Retinal pigment epithelial cell (primary cell): ENCODE measurements around a stretch of chr4.

DNA sequence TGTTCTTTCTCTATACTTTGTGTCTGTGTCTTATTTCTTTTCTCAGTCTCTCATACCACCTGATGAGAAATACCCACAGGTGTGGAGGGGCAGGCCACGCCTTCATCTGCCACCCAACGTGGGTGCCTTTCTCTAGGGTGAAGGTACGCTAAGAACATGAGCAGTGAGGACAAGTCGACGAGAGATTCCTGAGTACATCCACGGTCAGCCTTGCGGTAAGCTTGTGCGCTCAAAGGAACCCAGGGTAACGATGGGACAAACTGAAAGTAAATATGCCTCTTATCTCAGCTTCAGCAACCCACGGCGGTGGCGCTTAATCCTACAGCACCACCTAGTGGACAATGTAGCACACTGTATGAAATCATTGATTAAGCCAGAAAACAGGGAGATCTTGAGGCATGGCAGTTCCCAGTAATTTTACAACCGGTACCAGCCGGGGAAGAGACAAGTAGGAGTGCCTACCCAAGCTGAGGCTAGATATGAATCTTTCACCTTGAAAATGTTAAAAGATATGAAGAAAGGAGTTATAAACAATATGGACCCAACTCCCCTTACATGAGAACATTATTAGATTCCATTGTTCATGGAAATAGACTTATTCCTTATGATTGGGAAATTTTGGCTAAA is 63.1 kb downstream of the ZNF732 start:
- RRBS = no CpG with 5 or more reads among the region's 14 CpGs

DNA sequence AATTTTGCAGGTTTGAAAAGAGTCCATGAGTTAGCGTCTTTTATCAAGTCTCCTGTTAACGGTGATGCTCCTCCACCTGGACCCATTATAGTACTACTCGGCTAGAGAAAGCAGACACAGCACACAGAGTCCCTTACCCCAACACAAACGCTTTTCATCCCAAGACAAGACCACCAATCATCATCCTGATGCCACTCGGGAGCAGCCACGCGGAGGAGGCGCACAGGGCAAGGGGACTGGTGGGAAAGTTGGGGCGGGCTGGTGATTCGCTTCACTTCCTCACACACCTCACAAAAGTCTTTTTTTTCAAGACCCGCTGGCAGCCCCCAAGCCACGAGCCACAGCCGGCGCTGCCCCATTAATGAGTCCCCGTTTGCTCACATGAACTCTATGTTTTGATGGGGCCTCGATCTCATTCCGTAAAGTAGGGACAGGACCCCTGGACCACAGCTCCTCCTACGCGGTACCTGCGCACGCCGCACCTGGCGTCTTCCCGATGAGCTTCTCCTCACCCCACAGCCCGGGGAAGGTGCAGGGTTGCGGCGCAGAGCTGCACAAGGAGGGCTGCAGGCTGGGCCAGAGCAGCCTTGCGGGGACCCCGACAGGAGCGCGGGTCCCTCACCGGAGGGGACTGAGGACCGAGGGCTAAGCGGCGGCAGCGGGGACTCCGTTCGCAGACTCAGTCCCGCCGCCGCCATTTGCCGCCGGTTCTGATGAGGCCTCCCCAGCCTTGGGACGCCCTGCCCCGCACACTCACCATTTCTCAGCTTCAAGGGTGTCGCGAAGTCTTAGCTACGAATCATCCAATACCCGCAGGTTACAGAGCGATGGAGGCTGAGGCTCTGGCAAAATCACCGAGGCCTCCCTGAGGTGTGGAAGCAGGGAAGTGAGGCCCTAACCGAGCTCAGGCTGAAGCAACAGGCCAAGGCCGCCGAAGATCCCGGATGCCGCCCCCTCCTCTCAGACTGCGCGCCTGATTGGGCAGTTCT is 25.4 kb downstream of the ZNF721 start:
- RRBS = under 1% methylated on average over 8 of the region's 58 CpGs

- RRBS = no CpG with 5 or more reads among the region's 5 CpGs
These were observed 9.1 kb downstream of the PIGG start for GRCh38 chr4:508144-508381.

- RRBS = no CpG with 5 or more reads among the region's 33 CpGs
These were observed 922 bp upstream of the TMEM271 start for GRCh38 chr4:576993-577440.

- RRBS = no CpG with 5 or more reads among the region's 8 CpGs
These were observed 3.1 kb downstream of the ATP5ME start for GRCh38 chr4:670912-671413.

DNA sequence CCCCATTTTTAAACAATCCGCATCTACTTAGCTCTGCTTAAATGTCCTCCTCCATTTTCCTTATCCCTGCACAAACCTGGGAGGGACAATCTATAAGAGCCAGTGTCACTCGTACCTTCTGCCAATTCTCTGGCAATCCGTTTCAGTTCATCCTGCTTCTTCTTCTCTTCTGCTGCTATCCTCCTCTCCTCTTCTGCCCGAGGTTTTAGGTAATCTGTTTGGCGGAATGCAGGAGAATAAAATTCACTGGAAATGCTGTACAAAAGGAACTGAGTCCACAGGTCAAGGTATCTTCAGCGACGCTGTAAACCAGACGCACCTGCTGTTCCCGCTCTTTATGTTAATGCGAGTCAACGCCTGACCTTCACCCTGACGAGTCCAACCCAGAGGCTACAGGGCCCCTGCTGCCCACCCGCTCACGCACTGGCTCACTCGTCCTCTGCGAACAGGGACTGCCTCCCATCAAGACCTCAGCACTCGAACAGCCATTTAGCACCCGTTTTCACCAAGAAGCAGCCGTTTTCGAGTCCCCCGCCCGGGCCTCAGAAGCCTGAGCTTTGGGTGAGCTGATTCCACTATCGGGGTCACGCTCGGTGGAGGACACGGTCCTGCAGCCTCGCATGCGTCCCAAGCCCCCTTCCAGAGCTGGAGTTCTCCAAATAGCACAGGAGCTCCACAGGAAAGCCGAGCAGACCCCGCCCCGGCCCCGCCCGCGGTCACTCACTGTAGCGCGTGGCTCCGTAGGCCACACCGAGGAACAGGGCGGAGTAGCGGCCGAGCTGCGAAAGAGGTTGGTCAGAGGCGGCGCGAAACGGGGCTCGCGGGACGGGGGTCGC is 670 bp downstream of the ATP5ME start:
- RRBS = no CpG with 5 or more reads among the region's 50 CpGs

- RRBS = 83% methylated on average over 1 of the region's 17 CpGs
These were observed 594 bp downstream of the SLC49A3 start for GRCh38 chr4:688268-688845.

- RRBS = no CpG with 5 or more reads among the region's 16 CpGs
These were observed 6.3 kb upstream of the PCGF3 start for GRCh38 chr4:699210-699849.

DNA sequence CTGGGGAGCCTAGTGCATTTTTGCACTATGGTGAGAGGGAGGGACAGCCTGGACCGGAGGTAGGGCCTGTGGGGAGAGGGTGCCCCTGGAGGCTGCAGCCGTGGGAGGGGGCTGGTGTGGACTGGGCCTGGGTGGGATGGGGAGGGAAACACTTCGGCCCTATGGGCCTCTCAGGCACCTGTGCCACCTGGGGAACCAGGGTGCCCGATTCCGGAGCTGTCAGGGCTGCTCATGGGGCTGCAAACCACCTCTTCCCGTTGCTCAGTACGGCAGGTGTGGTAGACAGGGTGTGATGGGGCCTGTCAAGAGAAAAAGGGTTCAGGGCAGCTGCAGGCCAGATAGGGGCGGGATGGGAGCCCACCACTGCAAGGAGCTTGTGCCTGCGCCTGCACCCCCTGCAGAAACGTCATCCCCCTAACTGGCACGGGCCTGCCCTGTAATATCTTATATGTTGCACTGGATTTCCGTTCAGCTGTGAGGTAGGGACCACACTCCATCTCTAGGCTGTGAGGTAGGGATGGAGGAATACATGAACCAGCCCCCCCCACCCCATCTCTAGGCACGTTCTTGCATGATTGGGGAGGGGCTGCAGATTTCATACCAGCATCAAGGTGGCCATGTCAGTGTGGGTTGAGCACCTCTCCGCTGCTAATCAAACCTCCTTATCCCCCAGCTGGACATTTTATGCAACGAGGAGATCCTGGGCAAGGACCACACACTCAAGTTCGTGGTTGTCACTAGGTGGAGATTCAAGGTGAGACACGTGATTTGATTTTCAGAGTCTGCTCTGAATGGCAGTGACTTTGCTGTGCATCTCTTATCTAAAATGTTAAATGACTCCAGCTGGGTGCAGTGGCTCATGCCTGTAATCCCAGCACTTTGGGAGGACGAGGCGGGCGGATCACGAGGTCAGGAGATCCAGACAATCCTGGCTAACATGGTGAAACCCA is 59.0 kb downstream of the PCGF3 start:
- RRBS = 98% methylated on average over 3 of the region's 21 CpGs

DNA sequence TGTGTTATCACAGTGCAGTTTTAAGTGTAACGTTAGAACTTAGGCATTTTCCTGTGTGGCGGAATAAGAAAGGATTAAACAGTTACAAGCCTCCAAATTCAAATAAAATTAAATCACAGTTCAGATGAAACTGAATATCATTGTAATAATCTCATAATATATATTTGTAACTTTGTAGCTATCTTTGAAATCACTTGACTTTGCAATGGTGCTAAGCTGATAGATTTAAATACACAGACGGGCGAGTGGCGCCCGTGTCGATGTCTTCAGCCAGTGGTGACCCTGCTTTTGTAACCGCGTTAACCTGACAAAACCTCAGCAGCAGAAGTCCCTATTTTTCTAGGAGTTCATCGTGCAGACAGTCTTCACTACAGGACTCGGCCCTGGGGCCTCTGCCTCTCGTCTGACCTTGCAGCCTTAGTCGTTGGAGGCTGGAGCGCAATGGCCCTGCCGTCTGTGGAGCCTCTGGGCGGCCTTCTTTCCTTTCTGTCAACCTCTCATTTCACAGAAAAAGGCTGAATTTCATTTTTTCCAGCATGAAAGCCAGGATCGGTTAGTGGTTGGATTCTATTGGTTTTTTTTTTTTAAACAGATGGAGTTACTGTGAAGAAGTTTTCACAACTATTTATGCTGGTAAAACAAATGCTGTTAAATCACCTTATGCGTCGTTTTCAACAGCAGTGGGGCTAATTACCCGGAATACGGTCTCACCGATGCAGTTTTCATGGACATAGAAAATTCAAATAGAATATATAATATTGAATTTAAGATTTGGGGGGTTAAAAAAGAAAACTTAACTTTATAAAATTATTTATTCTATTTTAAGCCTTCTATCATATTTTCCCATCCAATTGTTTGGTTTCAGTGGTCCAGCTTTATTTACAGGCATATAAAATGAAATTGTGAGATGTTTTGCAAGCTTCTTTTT is 57.8 kb downstream of the CPLX1 start:
- RRBS = no CpG with 5 or more reads among the region's 22 CpGs

DNA sequence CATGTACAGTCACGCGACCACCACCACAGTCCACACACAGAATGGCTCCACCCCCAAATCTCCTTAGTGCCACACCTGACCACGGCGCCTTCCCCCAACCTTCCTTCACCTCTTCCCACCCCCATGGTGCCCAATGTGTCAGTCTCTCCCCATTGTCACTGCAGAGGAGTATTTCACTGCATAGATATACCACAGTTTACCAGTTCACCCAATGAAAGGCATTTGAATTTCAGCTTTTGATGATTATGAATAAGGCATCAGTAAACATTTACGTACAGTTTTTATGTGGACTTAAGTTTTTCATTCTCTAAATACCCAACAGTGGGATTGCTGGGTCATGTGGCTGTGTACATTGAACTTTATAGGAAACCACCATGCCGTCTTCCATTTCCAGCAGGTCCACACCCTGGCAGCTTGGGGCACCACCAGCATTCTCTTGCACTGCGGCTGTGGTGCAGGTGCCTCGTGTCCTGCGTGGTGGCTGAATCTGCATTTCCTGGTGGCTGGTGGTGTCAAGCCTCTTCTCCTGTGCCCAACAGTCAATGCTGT is 49.1 kb downstream of the CPLX1 start:
- RRBS = no CpG with 5 or more reads among the region's 9 CpGs

- RRBS = 0% methylated on average over 3 of the region's 35 CpGs
These were observed 44.4 kb downstream of the CPLX1 start for GRCh38 chr4:781517-781891.

DNA sequence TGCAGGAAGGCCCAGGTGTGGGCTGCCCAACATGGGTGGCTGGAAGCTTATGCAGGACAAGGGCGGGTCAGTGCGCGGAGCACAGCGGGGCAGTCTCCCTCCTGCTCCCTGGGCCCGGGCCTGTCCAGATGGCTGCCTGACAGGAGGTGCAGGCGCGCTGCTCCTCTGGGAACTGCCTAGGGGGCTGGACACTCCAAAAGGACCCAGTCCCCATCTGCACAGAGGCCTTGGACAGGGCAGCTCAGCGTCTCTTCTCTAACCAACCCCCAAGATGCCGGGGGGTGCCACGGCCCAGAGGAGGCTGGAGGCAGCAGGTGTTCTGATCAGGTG is 36.4 kb downstream of the CPLX1 start:
- RRBS = no CpG with 5 or more reads among the region's 10 CpGs

DNA sequence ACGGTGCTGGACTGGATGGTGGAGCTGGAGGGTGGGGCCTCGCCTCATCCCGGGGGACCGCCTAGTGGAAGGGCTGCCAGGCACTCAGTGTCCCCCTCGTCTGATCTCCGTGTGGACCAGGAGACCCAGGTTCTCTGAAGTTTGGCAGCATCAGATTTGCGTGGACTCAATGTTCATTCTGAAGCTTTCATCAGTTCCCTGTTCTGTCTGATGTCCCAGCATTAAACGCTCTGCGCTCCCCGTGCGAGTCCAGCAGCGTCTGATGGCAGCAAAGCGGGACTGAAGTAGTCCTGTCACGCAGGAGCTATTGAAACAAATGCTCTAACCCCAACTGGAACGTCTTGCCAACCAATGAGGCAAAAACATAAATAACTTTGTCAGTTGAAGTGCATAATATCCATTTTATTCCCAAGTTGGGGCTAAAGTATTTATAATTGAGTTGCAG is 7.1 kb downstream of the CPLX1 start:
- RRBS = no CpG with 5 or more reads among the region's 15 CpGs

GRCh38 chr4:905181-906015 is 26.7 kb downstream of the GAK start:
- RRBS = no CpG with 5 or more reads among the region's 51 CpGs

- RRBS = 98% methylated on average over 4 of the region's 18 CpGs
These were observed 25.4 kb downstream of the GAK start for GRCh38 chr4:906633-907184.

- RRBS = 94% methylated on average over 8 of the region's 21 CpGs
These were observed 24.1 kb downstream of the GAK start for GRCh38 chr4:907947-908386.

- RRBS = no CpG with 5 or more reads among the region's 35 CpGs
These were observed 14.2 kb downstream of the DGKQ start for GRCh38 chr4:958811-959844.

DNA sequence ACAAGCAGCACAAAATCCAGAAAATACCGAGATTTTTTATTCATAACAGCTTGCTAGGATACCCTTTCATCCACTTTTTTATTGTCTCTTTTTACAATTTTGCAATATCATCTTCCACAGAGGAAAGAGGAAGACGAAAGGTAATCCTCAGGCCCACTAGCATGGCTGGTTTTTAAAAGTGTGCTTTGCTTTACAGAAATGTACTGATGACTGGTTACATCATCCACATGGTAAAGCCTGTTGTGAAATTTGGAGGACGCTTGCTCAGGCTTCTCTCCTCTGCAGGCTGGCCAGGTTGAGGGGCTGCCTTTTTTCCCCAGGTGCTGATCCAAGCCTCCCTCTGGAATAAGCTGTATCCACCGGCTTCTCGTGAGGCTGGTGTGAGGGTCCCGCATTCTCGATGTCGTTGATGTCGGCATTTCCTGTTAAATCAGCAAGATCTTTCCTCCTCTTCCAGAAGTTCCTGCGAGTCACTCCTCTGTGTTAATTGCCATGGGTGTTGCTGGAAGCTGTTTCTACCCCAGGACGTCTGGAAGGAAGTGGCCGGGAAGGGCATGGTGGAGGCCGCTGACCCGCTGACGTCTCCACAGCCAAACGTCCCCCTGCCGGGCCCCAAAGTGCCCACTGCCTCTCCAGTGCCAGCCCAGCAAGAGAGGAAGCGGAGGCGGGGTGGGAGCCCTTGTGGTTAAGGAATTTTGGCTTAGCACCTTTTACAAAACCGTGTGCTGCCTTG is 5.8 kb upstream of the DGKQ start:
- RRBS = 68% methylated on average over 6 of the region's 20 CpGs

DNA sequence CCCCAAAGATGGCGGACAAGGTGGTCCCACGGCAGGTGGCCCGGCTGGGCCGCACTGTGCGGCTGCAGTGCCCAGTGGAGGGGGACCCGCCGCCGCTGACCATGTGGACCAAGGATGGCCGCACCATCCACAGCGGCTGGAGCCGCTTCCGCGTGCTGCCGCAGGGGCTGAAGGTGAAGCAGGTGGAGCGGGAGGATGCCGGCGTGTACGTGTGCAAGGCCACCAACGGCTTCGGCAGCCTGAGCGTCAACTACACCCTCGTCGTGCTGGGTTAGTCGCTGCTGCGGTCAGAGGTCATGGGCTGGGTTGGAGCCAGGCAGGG is 10.7 kb downstream of the FGFRL1 start:
- RRBS = 92% methylated on average over 3 of the region's 25 CpGs